Thoracic aorta (tissue), 1 donor: ENCODE data around the genes SIPA1 and FOSL1.

GRCh38 chr11:65509230-65510166 lies 15.4 kb upstream of the SCYL1 start:
- RAMPAGE, long total RNA: no peak

DNA sequence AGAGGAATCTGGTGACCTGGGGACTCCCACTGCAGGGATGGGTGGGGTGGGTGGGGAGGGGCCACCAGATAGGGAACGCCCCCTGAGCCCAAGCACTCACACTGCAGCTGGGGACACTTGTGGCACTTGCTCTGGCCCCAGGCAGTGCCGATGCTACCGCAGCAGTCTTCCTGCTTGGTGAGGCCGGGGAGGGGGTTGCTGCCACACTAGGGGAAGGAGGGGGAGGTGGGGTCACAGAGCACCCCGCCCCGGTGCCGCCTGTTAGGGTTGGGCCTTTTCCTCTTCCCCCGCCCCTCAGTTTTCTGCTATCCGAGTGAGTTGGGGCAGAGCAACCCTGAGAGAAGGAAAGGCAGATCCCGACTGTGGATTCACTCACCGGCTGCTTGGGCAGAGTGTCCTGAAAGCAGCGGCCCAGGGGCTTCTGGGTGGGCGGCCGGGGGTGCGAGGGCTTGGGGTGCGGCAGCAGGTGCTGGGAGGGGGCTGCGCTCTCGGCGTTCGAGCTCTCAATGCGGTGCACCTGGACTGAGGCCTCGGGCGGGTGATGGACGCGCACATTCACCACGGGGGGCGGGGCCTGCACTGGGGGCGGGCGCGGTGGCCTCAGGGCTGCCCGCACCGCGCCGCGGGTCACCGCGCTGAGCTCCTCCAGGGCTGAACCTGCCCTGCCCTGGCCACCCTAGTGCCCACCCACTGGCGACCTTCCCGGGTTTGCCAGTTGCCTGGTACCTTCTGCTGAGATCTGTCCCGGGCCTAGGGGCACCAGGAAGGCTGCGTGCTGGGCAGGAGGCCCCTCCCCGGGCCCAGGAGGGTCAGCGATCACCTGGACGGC lies 4.6 kb downstream of the LTBP3 start:
- RAMPAGE, long total RNA: start-site peak on the minus strand centred at position 154 of the sequence, 104 bp wide, 40 reads

- RAMPAGE, long total RNA: no peak
These were observed 2.7 kb upstream of the LTBP3 start for GRCh38 chr11:65560544-65561481.

GRCh38 chr11:65565775-65566426 lies 4.4 kb upstream of the ZNRD2 start:
- RAMPAGE, long total RNA: no peak

DNA sequence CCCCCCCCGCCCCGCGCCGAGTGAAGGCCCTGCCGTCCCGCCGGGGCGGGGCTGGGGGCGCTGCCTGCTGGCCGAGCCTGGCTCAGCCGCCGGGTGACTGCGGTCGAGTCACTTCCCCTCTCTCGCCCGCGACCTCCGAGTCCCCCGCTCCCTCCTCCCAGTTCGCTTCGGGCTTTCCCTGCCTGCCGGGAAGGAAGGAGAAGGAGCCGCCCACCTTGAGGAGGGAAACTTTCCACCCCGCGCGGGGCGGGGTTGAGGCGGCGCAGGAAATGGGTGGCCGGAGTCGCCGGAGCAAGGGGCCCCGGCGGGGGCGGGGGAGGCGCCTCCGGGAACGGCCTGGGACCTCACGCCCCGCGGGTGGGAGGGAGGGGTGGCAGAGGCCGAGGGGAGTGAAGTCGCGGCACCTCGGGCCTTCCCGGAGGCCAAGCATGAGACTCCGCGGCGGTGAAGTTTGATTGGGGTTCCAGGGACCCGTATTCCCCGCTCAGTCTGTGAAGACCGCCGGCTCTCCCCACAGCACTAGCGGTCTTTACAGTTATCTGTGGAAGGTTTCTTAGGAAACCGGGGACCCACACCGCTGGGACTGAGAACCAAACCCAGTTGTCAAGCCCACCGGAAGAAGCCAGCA lies 1.4 kb upstream of the EHBP1L1 start:
- RAMPAGE, long total RNA: no peak

DNA sequence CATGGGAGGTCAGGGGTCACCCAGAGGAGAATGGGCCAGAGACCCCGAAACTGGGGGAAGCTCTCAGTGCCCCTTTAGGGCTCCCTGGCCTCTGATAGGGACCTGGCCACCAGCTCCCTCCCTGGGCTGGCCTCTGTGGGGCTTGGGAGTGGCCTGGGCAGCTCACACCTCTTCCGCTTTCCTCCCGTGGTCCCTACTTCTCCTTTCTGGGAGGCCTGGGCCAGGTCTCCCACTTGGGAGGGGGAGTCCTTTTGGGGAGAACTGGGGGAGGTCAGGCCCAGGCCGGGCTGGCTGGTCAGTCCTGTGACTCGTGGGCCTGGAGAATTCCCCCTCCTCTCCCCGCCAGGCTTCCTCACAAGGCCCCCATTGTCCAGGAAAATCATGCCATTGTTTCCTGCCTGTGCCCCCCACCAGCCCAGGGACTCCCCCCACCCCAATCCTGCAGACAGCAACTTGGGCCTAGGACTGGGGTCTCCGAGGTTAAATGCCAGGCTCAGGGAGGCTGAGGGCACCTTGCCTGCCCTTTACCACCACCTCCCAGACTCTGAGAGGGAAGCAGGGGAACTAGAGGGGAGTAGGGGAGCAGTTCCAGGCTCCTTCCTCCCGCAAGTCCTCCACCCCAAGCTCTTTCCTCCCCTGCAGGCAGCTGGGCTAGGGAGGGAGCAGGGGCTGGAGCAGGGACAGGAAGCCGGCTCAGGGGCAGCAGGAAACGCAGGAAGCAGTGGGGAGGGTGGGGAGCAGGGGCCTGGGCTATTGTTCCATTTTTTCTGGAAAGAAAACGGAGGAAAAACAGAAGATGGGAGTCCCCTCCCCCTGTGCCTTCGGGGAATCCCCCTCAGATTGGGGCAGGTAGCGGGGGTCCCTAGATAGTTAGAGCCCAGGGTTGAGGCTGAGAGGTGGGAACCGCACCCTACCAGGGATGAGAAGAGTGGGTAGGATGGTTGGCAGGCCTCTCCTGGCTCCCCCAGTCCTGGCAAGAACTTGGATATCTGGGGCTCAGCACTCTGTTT lies 2.7 kb downstream of the MAP3K11 start:
- RAMPAGE, long total RNA: no peak

- RAMPAGE, long total RNA: no peak
These were observed 10.4 kb downstream of the PCNX3 start for GRCh38 chr11:65626056-65626333.

DNA sequence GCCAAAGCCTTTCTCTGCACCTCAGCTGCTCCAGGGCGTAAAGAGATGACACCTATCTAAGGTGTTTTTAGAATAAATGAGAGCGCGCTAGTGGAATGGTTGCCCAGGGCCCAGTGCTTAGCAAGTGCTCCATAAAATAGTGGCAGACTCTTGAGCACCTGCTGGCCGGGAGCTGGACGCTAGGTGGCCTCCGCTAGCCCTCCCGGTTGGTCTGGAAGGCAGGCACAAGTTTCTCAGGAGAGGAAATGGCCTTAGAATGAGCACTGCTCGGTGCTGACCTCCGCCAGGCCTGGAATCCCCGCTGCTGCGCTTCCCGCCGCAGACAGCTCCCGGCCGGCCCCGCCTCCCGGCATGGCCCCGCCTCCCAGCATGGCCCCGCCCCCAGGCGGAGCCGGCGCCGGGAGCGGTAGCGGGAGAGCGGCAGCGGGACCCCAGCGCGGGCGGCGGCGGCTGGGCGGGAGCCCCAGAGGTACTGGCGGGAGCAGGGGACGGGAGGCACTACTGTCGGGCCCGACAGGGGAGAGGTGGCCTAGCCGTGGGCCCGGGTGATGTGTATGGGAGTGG lies at the start of gene SIPA1:
SIPA1 (plus strand) TSS at position 388 of the 564 bp plus-strand sequence.
- RAMPAGE, long total RNA: start-site peak on the plus strand centred at position 393 of the sequence, 17 bp wide, 37 reads

GRCh38 chr11:65663633-65664303 lies 1.1 kb upstream of the RELA start:
- RAMPAGE, long total RNA: no peak

- RAMPAGE, long total RNA: no peak
These were observed 23.7 kb upstream of the RNASEH2C start for GRCh38 chr11:65744101-65744875.

GRCh38 chr11:65772647-65773136 lies 8.1 kb downstream of the AP5B1 start:
- RAMPAGE, long total RNA: no peak

GRCh38 chr11:65900052-65900901 lies at the start of gene FOSL1:
FOSL1 (minus strand) TSS chr11:65900388.
- RAMPAGE, long total RNA: start-site peak on the minus strand at chr11:65900383-65900423, 473 reads

GRCh38 chr11:65981746-65982477 lies 20.0 kb downstream of the EIF1AD start:
- RAMPAGE, long total RNA: no peak

DNA sequence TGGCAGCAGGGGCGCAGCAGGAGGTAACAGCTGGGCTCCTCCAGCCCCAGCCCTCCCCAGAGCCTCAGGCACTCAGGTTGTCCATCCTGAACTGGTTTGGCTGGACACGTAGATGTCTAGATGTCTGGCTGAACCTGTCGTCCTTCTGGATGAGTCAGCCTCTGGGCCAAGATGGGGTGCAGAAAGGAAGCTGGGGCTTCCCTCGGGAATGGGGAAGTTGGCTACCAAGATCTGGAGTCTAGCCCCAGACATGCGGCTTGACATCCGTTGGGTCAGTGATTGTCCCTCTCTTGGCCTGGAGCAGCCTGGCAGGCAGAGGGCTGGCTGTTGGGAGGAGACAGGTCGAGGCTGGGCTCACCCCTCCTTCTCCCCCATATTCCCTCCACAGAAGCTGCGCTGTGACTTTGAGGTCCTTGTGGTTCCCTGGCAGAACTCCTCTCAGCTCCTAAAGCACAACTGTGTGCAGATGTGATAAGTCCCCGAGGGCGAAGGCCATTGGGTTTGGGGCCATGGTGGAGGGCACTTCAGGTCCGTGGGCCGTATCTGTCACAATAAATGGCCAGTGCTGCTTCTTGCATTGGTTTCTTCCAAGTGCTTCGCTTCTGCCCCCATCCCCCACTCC lies 1.2 kb downstream of the CST6 start:
- RAMPAGE, long total RNA: no peak

DNA sequence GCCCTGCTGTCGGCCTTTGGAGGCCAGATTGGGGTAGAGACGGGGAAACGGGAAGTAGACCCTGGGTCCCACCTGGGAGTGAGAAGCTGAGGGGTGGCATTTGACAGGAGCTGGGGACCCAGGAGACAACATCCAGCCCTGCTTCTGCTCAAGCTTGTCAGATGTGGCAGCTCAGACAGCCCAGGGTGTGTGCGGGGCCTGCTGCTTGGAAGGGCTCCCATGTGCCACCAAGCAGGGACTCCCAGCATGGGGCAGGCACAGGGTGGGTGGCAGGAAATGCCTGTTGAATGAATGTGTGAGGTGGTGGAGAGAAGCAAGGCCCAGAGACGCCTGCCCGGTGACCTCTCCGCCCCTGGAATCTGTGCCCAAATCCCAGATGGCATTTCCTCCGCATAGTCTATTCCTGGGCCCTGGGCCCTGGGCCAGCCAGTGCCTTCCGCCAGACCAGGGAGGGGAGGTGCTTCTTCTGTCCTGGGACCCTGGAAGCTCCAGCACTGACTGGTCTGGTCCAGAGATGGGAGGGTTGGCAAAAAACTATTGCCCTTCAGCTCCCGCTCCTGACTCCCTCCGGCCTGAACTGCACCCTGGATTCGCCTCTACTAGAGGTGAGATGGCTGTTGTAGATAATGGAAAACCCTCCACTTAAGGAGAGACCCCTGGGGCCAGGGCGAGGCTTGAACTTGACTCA lies 3.6 kb downstream of the CST6 start:
- RAMPAGE, long total RNA: no peak

GRCh38 chr11:66054998-66055850 lies 3.1 kb downstream of the SF3B2 start:
- RAMPAGE, long total RNA: no peak

GRCh38 chr11:66059482-66060183 lies 7.5 kb downstream of the SF3B2 start:
- RAMPAGE, long total RNA: no peak

DNA sequence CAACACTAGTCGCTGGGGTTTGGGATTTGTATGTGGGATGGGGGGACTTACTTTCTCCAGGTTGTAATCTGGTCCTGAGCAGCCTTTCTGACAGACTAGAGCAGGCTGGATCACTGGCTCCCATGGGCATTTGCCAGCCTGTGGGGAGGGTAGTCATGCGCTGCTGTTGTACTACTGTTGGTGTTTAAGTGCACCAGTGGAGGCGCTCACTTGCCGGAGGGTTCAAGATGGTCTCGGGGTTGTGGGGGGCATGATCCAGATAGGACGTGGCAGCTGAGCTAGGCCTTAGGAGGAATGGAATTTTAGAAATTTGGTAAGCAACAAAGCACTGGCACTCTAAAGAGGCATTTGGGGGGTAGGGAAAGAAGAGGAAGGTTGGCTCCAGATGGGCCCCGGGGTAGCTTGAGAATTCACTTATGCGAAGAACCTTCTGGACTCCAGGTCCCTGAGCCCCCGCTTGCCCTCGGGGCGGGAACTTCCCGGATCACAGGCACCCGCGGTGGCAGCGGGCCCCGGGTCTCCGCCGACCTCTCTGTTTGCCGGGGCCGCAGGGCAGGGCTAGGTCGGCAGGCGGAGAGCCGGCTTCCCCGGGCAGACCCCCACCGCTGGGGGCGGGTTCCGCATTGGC lies 628 bp upstream of the PACS1 start:
- RAMPAGE, long total RNA: no peak

DNA sequence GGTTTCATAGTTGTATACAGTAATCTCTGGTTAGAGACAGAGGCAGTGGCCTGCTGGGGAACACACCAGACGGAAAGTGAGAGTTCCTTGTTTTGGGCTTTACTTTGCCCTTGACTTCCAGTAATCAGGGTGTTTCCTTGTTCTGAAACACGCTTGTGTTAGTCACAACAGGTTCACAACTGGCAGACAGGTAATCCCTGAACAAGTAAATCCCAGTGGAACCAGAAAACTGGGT lies 56.0 kb downstream of the PACS1 start:
- RAMPAGE, long total RNA: no peak

- RAMPAGE, long total RNA: no peak
These were observed 4.0 kb downstream of the KLC2 start for GRCh38 chr11:66261323-66262169.